ENCODE results near the genes NOS3 and ABCB8.

- PRO-cap, result no peak
Measured at GRCh38 chr7:150340076-150341367, 907 bp downstream of the RARRES2 start.

DNA sequence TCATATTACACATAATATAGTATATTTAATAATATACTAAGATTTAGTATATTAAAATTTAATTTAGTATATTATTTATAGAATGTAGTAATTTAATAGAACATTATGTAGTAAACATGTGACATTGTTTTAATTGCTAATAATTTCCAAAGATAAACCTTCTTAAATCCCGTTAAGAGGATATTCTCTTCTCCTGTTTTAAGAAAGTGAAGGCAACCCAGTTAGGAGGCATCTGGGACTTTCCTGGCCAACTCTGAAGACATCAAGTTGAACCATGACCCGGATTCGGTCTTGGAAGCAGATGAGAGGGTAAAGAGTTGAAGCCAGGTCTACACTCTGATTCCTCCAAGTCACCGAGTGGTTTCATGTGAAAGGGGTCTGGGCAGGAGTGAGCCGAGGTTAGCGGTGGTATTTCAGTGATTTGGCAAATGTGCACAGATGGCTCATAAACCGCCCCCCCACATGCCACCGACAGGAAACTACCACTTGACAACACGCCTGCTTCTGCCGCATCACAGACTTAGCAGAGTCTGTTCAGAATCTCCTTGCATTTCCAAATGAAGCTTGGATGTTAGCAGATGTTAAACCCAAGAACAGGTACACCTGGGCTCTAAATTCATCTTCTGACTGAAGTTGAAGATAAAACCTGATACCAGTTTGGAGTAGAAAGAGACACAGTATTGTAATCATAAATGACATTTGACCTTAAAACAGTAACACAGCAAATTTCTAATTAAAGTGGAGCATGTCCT, 11.3 kb upstream of the REPIN1 start:
- PRO-cap, result no peak

DNA sequence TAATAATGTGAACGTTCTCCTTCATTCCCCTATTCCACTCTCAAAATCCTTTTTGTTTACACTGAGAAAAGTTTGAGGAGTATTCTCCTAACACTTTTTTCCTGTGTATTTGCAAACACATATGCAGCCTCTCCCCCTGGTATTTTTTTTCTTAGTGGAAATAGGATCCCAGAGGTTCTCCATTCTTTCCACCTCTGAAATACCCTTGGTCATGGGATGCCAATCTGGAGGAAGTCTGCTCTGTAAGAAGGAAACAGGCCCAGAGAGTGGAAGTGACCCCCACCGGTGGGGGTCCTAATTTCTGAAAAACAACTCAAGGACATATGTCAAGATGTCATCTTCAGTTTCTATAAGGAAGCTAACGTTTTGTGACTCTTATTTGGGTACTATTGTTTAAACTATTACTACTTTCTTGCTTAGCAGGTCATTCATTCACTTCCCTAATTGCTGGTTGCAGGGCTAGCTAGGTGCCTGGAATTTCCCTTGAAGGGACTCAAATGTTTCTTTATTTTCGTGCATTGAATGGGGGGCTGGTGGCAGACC, 2.0 kb upstream of the ZNF775 start:
- PRO-cap, result no peak

DNA sequence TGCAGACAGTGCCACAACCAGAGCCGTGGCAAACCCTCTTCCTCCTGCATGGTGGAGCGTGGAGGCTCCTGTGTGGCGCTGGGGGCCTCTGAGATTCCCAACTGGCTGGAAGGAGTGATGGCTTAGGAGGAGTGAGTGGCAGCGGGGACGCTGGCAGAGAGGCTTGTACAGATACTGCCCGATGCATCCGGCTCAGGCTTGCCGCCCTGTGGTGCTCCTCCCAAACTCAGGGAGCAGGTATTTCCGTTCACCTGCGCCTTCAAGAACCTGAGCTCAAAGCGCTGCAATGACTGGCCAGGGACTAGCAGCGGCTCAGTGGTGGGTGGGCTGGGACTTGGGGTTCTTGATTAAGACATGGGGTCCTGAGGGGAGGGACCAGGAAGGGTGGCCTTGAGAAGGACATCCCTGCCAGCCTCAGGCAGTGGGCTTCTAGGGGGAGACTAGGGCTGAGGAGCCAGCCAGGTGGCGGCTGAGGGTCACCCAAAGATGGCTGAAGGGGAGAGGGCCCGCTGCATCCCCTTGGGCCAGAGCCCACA, 3.0 kb downstream of the ZNF775 start:
- PRO-cap, result no peak

DNA sequence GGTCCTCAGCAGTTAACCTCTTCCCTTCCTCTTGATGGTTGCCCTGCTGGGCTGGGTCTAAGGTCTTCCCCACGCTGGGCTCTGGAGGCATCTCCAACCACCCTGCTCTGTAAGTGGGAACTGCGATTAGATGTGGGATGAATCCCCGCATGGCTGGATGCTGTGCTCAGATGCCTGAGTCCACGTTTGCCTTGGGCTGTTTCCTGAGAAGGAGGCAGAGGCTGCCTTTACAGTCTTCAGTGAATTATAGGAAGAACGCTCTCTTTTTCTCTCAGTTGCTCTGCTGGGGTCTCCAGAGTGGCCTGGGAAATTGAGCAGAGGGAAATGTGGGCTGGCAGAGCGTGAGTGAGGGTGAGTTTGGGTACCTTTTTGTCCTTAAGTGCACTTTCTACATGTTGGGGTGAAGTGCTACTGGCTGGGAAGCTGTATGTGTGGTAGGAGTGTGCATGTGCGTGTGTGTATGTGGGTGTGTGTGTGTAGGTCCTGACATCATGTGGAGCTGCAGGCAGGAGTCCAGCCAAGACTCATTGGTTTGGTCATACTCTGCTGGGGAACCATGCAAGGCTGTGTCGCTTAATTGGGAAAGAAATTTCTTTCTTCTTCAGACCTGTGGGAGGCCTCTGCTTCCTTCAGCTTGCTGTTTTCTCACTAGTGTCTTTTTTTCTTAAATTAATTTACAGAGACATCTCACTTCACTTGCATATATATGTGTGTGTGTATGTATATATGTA, 1.6 kb downstream of the GIMAP8 start:
- PRO-cap, result no peak

DNA sequence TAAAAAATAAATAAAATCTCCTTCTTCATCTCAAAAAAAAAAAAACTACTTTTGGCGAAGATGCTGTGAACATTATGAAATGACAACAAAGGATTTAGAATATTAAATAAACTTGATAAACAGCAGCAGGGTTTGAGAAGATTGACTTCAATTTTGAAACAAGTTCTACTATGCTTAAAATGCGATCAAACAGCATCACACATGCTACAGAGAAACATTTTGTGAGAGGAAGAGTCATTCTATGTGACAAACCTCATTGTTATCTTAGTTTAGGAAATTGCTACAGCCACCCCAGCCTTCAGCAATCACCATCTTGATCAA, 7.2 kb upstream of the GIMAP7 start:
- PRO-cap, result no peak

GRCh38 chr7:150563876-150564532, 3.2 kb upstream of the GIMAP4 start:
- PRO-cap, result no peak

GRCh38 chr7:150746795-150747282, 9.6 kb downstream of the GIMAP5 start:
- PRO-cap, result no peak

DNA sequence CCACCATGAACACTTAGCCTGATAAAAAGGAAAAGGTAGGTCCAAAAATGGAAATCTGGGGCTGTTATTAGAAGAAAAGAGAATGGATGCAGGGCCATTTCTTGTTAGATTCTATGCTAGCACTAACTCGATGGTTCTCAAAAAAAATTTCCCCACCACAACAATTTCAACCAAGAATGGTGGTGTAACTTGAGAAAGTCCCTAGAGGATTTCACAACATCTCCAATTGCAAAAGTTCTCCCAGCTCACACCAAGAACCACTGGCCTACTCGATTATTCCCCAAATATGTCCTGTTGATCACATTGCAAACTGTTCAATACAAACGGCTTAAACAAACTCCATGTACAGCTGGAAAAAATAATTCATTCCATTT, 19.2 kb downstream of the TMEM176B start:
- PRO-cap, result no peak

DNA sequence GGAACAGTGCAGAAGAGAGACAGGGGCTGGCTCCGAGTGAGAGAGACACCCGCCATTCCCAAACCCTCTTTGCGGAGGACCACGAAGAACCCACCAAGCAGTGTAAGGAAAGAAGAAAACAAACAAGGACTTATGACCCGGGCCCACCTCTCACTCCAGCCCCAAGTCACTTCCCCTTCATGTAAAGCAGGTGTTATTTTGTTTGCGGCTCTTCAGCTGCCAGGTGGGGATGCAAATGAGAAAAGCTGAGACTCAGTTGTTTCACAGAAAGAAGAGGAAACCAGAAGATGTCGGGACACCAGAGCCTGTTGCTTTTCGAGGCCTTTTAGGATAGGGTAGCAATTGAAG, 45.1 kb downstream of the AOC1 start:
- PRO-cap, result no peak

GRCh38 chr7:150954469-150955150, 23.5 kb downstream of the KCNH2 start:
- PRO-cap, result no peak

GRCh38 chr7:150990524-150991391, at the start of gene NOS3:
TSS of gene NOS3 (plus strand) at chr7:150991017.
- PRO-cap, result no peak

DNA sequence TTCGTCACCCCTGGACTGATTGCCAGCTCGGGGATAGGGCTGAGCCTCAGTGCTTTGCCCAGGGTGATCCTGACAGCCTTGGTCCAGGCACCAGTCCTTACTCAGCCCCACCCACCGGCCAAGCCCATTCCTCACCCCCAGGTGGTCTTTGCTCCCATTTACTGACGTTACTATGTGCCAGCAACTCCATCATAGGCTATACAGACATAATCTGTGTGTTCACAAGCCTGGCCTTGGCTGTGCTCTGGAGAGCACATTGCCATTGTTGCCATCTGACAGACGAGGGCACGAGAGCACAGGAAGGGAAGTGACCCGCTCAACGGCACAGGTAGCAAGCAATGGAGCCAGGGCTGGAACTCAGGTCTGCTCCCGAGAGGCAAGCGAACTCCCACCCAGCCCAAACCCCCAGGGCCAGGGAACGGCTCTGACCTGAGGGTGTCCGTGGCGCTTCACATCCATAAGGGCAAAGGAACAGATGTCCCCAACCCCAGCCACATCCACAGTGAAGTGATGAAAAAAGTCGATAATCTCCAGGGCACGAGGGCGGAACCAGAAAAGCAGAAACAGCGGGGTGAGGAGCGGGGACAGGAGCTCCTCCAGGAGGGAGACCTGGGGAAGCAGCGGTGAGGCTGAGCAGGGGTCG, 6.7 kb downstream of the ATG9B start:
- PRO-cap, result no peak

DNA sequence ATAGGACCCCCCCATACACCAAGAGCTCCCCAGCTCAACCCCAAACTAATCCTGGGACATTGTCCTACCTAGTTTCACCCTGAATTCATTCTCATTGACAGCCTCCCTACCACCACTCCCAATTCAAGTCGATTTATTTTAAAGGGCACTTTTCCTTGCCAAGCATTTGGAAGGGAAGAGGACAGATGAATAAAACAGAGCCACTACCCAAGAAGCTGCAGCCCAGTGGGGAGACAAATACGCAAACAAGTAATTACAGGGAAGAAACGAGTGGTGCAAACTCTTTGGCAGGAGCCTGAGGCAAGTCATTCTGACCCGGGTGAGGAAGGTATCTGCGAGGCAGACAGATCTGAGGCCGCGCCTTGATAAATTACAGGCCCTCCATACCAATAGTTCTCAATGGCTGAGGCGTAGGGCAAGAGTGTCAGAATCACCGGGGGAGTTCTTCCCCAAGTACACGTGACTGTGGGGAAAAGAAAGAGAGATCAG, 1.7 kb upstream of the ABCB8 start:
- PRO-cap, result no peak

DNA sequence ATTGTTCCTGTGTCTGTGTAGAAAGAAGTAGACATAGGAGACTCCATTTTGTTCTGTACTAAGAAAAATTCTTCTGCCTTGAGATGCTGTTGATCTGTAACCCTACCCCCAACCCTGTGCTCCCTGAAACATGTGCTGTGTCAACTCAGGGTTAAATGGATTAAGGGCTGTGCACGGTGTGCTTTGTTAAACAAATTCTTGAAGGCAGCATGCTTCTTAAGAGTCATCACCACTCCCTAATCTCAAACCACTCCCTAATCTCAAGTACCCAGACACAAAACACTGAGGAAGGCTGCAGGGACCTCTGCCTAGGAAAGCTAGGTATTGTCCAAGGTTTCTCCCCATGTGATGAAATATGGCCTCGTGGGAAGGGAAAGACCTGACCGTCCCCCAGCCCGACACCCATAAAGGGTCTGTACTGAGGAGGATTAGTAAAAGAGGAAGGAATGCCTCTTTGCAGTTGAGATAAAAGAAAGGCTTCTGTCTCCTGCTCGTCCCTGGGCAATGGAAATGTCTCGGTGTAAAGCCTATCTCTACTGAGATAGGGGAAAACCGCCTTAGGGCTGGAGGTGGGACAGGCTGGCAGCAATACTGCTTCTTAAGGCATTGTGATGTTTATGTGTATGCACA, 1.1 kb upstream of the ABCB8 start:
- PRO-cap, result no peak

DNA sequence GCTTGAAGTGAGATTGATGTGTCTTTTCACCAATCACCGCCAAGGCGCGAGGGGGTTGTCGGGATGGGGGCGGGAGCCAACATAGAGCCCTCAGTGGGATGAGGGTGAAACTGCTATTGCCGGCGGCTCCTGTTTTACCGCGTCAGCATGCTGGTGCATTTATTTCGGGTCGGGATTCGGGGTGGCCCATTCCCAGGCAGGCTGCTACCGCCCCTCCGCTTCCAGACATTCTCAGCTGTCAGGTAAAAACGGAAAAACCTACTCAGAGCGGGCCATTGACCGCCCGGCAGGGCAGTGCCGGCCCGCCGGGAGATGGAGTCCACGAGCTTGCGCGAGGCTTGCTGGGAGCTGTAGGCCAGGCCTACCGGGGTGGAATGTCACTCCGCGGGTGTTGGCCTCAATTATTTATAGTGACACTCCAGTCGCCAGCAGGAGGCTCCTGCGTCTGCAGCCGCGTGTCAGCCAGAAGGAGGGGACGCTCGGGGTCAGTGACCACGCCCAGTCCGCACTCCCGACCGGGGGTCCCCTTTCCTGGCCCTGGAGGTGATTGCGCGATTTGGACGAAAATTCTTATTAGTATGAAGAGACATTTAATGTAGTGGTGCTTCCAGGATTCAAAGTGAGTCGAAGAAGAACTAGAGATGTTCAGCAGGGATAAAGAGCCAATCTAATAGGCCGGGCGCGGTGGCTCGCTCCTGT, at the start of gene ABCB8:
Gene ABCB8 (plus strand): TSS at position 82 of the 699 bp plus-strand sequence.
- PRO-cap, result bidirectional peak, plus-strand start at position 84 of the sequence, minus-strand start outside the sequence; bidirectional peak, plus-strand start at position 465 of the sequence, minus-strand start at position 379 of the sequence

DNA sequence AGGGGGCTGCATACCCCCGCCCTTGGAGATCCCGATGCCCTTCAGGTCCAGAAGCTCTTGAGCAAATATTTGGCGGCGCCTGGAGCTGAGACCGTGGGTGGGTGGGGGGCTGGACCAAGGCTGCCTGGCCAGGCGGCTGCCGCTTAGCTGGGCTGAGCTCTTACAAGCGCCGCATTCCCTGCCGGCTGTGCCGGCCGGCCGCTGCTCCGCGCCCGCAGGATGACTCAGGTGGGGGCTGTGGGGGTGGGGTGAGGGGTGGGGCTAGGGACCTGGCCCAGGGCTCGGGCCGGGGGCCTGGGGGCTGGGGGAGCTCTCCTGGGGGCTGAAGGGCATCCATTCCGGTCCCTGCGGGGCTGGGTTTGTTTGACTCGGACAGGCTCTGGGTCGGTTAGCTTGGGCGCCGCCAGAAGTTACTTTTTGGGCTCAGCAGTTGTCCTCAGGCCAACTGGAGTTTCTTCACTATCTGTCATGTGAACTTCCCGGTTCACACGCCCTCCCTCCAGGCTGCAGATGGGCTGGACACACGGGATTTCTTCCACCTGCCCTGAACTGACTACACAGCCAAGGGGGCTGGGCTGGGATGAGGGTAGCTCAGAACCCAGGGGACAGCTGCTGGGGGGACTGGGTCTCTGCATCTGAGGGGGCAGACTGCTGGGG, 3.7 kb downstream of the SLC4A2 start:
- PRO-cap, result no peak

- PRO-cap, result unidirectional peak, plus-strand start at chr7:151080368
Measured at GRCh38 chr7:151079934-151080690, 497 bp downstream of the FASTK start.

DNA sequence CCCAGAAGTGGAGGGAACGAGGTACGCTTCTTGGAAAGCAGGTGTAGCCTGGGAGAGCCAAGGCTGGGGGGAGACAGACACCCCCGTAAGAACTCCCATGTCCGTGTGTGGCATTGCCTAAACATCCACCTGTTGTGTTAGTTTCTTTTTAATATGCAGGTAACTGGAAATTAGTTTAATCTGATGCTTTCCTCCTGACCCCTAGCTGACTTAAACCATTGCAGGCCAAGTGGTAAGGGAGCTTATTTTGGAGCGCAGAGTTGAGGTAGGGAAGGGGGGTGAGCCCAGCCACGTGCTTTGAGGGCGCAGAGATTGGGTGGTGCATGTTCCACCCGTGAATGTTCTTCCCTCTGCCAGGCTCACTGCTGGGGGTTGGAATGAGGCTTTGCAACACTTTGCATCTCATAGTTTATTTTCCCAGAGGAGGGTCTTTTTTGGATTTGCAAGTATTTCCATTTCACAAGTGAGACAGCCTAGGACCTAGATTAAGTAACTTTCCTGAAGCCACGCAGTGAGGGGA, 6.0 kb downstream of the AGAP3 start:
- PRO-cap, result no peak

- PRO-cap, result no peak
Measured at GRCh38 chr7:151188064-151188381, 973 bp upstream of the ASB10 start.

All from neural crest cell (in vitro differentiated cells).